MCF 10A (cell line): ENCODE results near the genes CTBS, SYDE2 and DDAH1.

GRCh38 chr1:81920114-81920790 lies 119.5 kb downstream of the ADGRL2 start:
- PRO-cap = no peak
- RRBS = no CpG with 5 or more reads among the region's 8 CpGs

DNA sequence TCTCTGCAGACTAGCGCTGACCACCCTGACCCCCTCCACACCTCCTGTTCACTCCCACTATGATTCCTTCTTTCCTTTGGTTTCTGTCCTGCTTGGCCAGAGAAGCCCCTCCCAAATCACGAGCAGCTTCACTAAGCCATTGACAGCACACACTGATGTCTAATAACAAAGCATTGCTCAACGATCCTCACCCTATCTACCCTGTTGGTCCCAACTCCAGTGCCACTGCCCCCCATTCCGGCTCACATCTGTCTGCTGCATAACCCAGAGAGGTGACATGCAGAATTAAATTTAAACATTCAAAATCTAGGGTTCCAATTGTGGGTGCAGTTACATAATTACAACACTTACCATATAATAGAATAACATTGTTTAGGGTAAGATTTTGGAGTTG lies 236.9 kb downstream of the TTLL7 start:
- PRO-cap = no peak
- RRBS = no CpG with 5 or more reads among the region's 4 CpGs

DNA sequence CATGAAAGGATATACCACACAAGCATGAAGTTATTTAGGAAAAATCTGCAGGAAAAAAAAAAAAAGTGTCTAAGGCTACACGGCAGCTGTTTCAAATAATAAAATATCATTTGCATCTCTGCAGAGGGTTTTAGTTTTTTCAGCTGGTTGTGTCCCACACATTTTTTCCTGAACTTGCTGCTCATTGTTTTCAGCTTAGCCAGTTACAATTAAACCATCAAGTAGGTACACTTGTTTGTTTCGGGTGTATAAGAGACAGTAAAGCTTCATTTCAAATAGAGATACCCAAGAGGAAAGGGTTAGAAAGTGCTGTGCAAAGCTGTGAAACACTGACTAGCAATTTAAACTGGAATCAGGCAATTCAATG lies 234.6 kb downstream of the TTLL7 start:
- PRO-cap = no peak
- RRBS = no CpG with 5 or more reads among the region's 2 CpGs

GRCh38 chr1:83860877-83861295 lies 138.0 kb downstream of the TTLL7 start:
- PRO-cap = bidirectional peak, plus-strand start at chr1:83861068, minus-strand start at chr1:83861010
- RRBS = 21% methylated on average over 7 of the region's 24 CpGs

DNA sequence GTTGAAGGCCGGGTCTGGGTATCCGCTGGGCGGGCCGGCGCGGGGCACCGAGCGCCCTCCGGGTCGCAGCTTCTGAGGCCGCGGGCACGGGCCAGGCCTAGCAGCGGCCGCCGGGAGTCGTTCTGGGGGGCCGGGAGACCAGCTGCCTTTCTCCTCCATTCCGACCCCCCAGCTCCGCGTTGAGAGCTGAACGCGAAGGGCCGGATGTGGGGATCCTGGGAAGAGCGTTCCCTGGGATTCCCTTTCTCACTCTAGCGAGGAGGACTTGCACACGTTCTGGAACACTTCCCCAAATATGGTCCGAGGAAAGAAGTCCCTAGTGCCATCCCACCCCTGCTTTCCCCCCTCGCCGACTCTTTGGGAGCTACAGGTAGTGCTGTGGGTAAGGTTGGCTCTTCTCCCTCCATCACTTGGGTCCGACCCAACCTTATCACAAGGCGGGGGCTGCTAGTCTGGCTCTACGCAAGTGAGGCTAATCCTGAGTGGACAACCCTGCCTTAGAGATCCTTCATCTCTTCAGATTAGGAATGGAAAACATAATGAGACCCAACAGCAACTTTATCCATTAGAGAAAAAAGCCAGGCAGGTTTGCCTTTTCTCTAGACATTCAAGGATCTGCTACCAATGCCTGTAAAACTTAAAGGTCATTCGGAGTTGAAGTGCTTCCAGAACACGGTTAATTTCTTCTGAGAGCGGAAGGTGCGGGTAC lies 65.5 kb upstream of the PRKACB start:
- PRO-cap = no peak
- RRBS = under 1% methylated on average over 15 of the region's 37 CpGs

DNA sequence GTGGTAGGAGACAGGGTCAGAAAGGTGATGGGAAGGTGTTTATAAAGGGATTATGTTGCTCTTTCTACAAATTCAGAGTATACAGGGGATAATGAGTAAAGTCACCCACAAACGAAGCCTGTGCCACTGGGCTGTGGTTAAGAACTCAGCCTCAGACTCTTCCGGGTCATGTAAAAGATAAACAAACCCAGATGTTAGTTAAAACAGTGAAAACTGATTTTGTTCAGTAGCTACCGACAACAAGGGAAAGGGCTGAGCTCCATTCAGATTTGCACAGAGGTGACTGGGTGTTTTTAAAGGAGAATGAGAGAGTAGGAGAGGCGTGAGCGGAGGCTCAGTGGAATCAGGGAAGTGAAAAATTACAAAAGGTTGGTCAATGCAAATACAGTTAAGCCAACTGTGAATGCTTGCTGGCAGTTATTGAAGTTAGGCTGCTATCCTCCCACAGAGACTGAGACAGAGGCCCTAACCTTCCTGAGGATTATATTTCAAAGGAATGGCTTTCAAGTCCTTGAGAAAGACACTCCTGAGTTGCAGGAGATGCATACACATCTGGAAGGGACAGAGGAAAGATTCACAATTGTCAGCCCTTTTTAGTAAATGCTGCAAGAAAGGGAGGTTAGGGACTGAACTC lies 30.0 kb upstream of the SAMD13 start:
- PRO-cap = no peak
- RRBS = no CpG with 5 or more reads among the region's 5 CpGs

GRCh38 chr1:84572859-84573749 lies 1.1 kb downstream of the CTBS start:
- PRO-cap = bidirectional peak, plus-strand start at chr1:84573309, minus-strand start at chr1:84573117
- RRBS = no CpG with 5 or more reads among the region's 8 CpGs

DNA sequence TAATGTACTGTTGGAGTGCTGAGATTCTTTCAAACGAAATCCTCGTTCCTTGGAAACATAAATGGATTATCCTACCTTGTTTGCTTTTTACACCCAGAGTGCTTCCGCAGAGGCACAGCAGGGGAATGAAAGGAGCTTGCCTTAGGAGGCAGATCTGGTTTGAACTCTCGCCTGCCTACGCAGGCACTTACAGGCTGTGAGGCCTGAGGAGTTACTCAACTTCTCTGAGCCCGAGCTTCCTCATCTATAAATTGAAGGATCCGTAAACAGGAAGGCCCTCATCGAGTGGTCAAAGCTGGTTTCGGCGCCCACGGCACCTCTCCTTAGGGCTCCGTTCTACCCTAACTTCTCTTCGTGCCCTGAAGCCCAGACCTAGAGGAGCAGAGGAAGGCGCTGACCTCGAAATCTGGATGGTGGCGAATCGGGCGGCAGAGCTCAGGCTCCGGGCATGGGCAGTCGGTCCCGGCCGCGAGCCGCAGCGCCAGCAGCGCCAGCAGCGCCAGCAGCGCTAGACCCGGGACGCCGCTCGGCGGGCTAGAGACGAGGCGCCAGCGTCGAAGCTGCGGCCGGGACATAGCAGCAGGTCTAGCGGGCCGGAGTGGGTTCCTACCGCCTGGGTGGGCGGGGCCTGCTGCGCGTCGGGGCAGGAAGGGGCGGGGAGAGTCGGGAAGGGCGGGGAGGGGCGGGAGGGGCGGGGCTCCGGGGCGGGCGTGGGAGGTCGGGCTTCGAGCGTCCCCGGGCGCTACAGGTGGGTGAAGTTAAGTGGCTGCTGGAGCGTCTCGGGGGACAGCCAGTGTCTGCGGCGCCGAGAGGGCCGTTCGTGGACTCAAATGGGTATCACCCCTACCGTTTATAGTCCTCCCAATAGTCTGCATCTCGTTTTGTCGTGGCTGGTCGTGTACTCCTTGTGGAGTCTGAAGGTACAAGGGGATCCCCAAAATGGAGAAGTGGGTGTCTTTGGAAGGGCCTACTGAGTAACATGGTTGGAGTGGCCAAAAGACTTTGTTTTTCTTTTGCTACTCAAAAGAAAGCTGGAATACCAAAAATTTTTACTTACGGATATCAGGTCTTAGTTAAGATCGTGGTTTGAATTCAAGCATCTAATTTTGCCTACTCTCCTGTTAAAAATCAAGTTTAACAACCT lies at the start of gene CTBS:
Gene CTBS (minus strand): TSS at position 600 of the 1,144 bp plus-strand sequence.
- PRO-cap = bidirectional peak, plus-strand start at position 243 of the sequence, minus-strand start at position 127 of the sequence; bidirectional peak, plus-strand start at position 728 of the sequence, minus-strand start at position 575 of the sequence
- RRBS = under 1% methylated on average over 26 of the region's 72 CpGs

DNA sequence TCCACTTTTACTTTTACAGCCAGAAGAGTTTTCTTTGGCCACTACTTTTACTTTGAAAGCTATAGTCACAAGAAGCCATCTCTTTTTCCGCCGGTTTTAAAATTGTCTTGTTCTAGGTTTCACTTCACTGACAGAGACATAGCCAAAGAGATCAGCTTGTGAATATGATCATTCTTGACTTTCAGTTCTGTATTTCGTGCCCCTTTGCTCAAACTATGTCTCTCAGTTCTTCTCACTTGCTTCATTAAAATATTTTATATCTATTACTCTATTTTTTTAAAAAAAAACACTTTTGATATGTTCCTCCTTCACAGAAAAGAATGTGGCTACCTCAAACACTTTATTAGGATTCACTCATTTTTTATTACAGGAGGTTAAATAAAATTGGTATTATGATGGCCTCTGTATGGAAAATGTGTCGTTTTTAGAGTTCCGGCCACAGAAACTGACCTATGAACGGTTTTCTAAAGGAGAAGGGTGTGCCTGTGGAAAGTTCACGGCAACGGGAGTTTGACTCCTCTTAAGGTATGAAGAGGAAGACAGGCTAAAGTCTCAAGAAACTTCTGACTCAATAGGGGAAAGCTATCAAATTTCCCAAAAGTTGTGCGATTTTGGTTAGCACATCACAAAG lies 1.3 kb downstream of the MCOLN2 start:
- PRO-cap = no peak
- RRBS = no CpG with 5 or more reads among the region's 9 CpGs

DNA sequence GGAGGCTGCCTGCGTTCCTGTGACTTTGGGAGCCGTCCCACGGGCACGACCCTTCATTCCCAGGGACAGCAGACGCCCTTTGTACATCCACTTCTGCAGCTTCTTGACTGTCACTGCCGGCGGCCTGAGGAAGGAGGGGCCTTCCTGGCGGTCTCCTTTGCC lies 607 bp downstream of the SYDE2 start:
- PRO-cap = no peak
- RRBS = no CpG with 5 or more reads among the region's 8 CpGs

DNA sequence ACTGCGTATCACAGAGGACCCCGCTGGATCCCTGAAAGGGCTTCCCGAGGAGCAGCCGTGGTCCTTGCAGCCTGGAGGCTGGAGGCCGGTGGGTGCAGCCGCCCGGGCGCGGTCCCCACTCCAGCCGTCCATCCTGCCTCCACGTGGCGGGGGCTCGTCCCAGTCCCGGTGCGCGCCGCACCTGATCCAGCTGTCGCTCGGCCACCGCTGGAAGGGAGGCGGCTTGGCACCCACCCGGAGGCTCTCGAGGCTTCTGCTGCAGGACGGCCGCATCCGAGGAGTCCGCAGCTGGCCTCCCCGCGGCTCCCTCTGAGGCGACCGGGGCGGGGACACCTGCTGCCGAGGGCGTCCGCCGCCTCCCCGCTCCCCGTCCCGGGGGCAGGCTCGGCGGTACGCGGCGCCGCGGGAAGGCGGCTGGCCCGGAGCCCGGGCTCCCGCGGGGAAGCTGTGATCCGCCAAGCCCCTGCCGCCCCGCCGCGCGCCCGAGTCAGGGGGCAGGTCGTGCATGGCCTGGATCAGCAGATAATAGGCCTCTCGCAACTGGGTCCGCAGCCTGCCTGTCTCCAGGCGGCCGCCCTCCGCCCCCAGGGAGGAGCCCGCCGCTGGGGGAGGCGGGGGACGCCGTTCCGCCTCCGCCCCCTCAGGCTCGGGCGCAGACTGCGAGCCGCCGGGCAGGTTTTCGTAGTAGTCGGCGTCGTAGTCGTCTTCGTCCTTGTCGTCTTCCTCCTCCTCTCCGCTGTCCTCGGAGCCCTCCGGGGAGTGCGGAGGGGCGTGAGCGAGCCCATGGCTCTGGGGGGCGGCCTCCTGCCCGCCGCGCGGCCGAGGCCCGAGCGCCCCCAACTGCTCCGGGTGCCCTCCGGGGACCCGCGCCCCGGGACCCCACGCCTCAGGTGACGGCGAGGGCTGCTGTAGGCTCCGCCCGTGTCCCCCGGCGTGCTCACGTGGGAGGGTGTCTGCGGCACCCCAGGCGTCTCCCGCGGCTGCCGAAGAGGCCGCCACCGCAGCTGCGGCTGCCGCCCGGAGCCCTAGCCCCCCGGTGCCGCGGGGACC lies at the start of gene SYDE2:
Gene SYDE2 (minus strand): TSS at position 527 of the 1,050 bp plus-strand sequence.
- PRO-cap = bidirectional peak, plus-strand start at position 162 of the sequence, minus-strand start at position 132 of the sequence; bidirectional peak, plus-strand start at position 643 of the sequence, minus-strand start at position 527 of the sequence; bidirectional peak, plus-strand start at position 966 of the sequence, minus-strand start at position 892 of the sequence
- RRBS = under 1% methylated on average over 69 of the region's 123 CpGs

DNA sequence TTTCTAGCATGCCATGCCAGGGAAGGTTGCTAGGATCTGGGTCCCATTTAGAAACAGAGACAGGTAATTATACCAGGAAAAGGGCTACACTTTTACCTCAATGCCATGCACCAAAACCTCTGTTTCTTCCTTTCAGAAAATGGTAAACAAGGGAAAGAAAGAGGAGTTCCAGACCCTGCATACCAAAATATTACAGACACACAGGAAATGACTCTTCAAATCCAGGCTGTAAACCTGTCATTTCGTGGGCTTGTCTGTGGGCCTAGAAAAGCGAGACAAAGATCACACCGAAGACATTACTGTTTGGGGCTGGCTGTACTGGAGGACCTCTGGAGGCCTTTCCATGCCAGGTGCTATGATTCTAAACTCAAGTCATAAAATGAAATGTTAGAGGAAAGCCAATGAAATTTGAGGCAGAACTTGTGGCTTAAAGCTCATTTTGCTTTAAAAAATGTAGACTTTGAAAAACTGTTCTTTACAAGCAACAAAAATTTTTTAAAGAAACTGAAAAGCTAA lies 14.7 kb downstream of the C1orf52 start:
- PRO-cap = no peak
- RRBS = no CpG with 5 or more reads among the region's 3 CpGs

GRCh38 chr1:85273550-85274260 lies 2.7 kb downstream of the BCL10 start:
- PRO-cap = no peak
- RRBS = no CpG with 5 or more reads among the region's 4 CpGs

GRCh38 chr1:85278720-85279479 lies 2.5 kb upstream of the BCL10 start:
- PRO-cap = bidirectional peak, plus-strand start at chr1:85279055, minus-strand start at chr1:85278984
- RRBS = no CpG with 5 or more reads among the region's 5 CpGs

- PRO-cap = bidirectional peak, plus-strand start at chr1:85290284, minus-strand start at chr1:85290145
- RRBS = no CpG with 5 or more reads among the region's 6 CpGs
Measured at GRCh38 chr1:85289868-85290469, 13.5 kb upstream of the BCL10 start.

- PRO-cap = no peak
- RRBS = no CpG with 5 or more reads among the region's 4 CpGs
Measured at GRCh38 chr1:85297491-85298090, 21.2 kb upstream of the BCL10 start.

DNA sequence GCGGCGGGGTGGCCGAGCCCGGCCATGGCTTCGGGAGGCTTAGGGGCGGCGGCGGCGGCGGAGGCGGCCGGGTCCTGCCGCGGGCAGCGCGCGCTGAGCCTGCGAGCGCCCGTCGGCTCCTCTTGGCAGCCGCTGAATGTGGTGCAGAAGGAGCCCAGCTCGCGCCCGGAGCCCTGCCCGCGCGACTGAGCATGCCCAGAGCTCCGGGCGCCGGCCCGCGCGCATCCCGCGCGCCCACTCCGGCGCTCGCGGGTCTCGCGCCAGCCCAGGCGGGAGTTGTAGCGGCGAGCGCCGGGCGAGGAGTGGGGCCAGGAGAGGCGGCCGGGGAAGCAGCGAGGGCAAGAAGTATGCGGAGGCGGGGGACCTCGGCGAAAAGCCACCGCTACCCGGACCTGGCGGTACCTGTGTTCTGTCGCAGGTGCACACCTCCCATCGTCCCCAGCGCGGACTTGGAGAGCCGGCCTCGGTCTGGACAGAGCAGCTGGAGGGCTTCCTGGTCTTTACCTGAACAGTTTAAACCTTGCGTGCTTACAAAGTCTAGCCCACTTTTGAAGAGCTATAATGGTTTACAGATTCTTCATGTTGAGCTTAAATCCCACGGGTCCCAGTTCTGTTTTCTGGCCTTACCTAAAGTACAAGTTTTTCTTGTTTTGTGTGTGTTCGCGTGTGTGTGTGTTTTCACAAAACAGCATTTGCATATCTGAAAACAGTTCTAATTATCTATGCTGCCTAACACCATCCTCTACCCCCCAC lies at the start of gene DDAH1:
Gene DDAH1 (minus strand): TSS at position 140 of the 753 bp plus-strand sequence.
- PRO-cap = bidirectional peak, plus-strand start at position 279 of the sequence, minus-strand start at position 138 of the sequence
- RRBS = 1% methylated on average over 44 of the region's 69 CpGs

DNA sequence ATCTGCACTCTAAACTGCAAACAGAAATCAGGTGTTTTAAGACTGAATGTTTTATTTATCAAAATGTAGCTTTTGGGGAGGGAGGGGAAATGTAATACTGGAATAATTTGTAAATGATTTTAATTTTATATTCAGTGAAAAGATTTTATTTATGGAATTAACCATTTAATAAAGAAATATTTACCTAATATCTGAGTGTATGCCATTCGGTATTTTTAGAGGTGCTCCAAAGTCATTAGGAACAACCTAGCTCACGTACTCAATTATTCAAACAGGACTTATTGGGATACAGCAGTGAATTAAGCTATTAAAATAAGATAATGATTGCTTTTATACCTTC lies 2.9 kb downstream of the CCN1 start:
- PRO-cap = no peak
- RRBS = no CpG with 5 or more reads among the region's 2 CpGs

GRCh38 chr1:85606905-85607943 lies 26.7 kb downstream of the CCN1 start:
- PRO-cap = no peak
- RRBS = no CpG with 5 or more reads among the region's 11 CpGs

- PRO-cap = unidirectional peak, minus-strand start at chr1:85629358; unidirectional peak, minus-strand start at chr1:85629404
- RRBS = no CpG with 5 or more reads among the region's 12 CpGs
Measured at GRCh38 chr1:85628632-85629542, 48.3 kb downstream of the CCN1 start.